A549 (cell line): ENCODE data around the genes TXNDC15, SMIM32, KLHL3, HNRNPA0, FAM13B and CDC23.

- PRO-cap, result no peak
CAGE:
- cytosol, long polyA plus RNA, result no peak
- long polyA plus RNA, result start-site peak on the plus strand at chr5:134763930-134764078, 478 and 212 reads in 2 replicates
- nucleus, long polyA plus RNA, result start-site peak on the plus strand at chr5:134763918-134764084, 134 and 49 reads in 2 replicates
Measured at GRCh38 chr5:134763649-134764249, 5.2 kb downstream of the DDX46 start.

GRCh38 chr5:134874106-134874892 lies at the start of gene TXNDC15:
Gene TXNDC15 (plus strand): TSS chr5:134874371.
- PRO-cap, result bidirectional peak, plus-strand start at chr5:134874371, minus-strand start at chr5:134874226
CAGE:
- cytosol, long polyA plus RNA, result start-site peak on the plus strand at chr5:134874343-134874418, 424 and 925 reads in 2 replicates
- long polyA plus RNA, result no peak
- nucleus, long polyA plus RNA, result start-site peak on the plus strand at chr5:134874348-134874402, 461 and 294 reads in 2 replicates

GRCh38 chr5:134926344-134927414 lies 21.7 kb downstream of the PCBD2 start:
- PRO-cap, result no peak
CAGE:
- cytosol, long polyA plus RNA, result no peak
- long polyA plus RNA, result start-site peak on the plus strand at chr5:134926926-134927816, 14 and 18 reads in 2 replicates
- nucleus, long polyA plus RNA, result no peak

DNA sequence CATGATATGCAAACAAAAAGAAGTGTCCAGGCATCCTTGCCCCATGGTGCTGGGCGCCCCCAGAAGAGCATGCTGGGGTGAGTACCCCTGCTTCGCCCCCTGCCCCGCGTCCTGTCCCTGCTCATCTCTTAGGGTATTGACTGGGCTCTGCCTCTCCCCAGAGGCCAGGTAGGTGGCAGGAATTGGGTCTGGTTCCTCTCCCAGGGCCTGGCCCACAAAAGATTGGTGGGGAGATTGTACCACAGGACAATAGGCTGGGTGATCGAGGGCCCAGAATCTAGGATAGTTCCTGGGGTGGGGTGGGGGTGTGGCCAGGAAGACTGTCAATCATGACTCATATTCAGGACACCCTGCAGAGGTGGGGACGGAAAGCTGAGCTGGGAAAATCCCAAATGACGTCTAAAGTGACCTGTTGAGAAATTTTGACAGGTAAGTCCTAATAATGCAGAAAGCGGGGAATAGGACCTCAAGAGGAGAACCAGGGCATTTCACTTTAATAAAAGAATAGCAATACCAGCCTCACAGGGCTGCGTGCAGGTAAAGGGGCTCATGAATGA lies 8.9 kb downstream of the PITX1 start:
- PRO-cap, result no peak
CAGE:
- cytosol, long polyA plus RNA, result no peak
- long polyA plus RNA, result no peak
- nucleus, long polyA plus RNA, result no peak

GRCh38 chr5:135031148-135031802 lies 2.8 kb downstream of the PITX1 start:
- PRO-cap, result no peak
CAGE:
- cytosol, long polyA plus RNA, result no peak
- long polyA plus RNA, result no peak
- nucleus, long polyA plus RNA, result no peak

GRCh38 chr5:135035038-135035425 lies 1.0 kb upstream of the PITX1 start:
- PRO-cap, result no peak
CAGE:
- cytosol, long polyA plus RNA, result no peak
- long polyA plus RNA, result no peak
- nucleus, long polyA plus RNA, result no peak

GRCh38 chr5:135053288-135053733 lies 19.3 kb upstream of the PITX1 start:
- PRO-cap, result no peak
CAGE:
- cytosol, long polyA plus RNA, result no peak
- long polyA plus RNA, result no peak
- nucleus, long polyA plus RNA, result no peak

DNA sequence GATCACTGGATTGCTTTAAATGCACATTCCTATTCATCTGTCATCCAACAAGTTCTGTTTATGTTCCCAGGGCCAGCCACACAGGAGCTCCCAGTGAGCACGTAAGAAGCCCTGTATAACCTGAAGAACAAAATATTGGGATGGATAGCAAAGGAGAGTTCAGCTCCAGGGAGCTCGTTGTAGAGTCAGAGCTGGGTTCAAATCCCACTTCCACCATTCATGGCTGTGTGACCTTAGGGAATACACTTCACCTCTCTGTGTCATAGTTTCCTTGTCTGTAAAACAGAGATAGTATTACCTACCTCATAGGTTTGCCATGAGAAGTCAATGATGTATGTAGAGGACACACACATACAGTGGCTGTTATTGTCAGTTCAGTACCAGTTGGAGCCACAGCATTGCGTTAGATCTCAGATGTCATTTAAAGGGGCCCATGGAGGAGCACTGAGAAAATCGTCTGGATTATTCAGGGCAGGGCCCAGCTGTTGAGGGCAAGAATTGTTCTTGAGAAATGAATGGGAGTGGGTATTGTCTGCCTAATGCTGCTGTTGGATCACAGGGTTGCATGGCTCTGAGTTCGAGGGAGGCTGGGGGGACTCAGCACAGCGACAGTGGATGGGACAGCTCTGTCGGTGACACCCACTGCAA lies 67.3 kb downstream of the MACROH2A1 start:
- PRO-cap, result no peak
CAGE:
- cytosol, long polyA plus RNA, result no peak
- long polyA plus RNA, result no peak
- nucleus, long polyA plus RNA, result no peak

DNA sequence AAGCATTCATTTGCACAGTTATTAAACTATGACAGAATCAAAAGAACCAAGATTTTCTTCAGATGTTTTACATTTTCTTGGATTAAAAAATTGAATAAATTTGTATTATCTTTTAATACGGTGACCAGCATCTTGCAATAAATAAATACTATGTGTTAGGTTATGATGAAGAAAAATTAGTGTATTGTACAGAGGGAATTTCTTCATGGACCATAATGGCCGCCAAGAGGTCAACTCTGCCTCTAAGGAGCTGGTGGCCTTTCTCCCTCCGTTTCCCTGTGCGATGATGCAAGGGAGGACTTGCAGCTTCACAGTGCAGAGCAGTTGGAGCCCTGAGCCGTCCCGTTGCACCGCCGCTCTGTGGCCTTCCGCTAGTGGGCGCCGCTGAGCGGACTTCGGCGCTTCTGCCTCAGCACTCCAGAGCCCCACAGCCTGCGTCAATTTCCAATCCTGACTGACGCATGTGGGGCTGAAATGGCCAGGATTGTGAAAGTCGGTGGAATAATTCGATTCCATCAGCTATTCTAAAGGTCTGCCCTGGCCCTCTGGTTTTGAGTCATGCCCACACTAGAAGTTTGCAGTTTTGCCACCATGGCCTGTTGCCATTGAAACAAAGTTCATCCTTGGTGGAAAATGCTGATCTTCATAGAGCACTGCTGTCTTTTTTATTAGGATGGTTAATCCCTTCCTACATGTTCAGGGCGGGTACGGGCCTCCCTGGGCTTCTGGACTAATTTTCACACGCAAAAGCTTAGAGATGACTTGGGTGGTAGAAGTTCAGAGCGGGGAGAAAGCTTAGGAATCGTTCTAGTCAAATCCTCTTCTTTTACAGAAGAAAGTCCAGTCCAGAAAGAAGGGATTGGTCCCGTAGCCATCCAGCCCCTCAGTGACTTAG lies 22.7 kb upstream of the LECT2 start:
- PRO-cap, result no peak
CAGE:
- cytosol, long polyA plus RNA, result no peak
- long polyA plus RNA, result no peak
- nucleus, long polyA plus RNA, result no peak

DNA sequence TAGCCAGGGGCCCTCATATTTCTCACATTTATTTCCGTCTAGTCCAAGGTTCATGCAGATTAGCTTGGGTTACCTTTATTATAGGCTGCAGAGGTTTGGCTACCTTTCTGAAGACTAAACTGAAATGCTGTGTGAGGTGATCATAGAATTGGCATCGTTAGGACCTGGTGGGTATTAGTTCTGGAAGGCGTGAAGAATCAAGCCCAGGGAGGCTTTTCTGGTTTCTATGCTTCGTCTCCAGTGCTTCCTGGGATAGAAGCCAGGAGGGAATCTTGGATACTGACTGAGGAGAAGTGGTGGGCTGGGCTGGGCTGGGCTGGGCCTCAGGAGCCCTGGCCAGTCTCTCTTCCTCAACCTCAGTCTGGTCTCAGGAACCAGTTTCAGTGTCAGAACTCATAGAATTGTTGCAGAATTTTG lies 2.7 kb downstream of the SMIM32 start:
- PRO-cap, result no peak
CAGE:
- cytosol, long polyA plus RNA, result no peak
- long polyA plus RNA, result no peak
- nucleus, long polyA plus RNA, result no peak

GRCh38 chr5:136192859-136193455 lies at the start of gene SMIM32:
Gene SMIM32 (minus strand): TSS chr5:136193162.
- PRO-cap, result no peak
CAGE:
- cytosol, long polyA plus RNA, result no peak
- long polyA plus RNA, result no peak
- nucleus, long polyA plus RNA, result no peak

GRCh38 chr5:136810359-136810845 lies 445.1 kb upstream of the TRPC7 start:
- PRO-cap, result no peak
CAGE:
- cytosol, long polyA plus RNA, result no peak
- long polyA plus RNA, result no peak
- nucleus, long polyA plus RNA, result no peak

DNA sequence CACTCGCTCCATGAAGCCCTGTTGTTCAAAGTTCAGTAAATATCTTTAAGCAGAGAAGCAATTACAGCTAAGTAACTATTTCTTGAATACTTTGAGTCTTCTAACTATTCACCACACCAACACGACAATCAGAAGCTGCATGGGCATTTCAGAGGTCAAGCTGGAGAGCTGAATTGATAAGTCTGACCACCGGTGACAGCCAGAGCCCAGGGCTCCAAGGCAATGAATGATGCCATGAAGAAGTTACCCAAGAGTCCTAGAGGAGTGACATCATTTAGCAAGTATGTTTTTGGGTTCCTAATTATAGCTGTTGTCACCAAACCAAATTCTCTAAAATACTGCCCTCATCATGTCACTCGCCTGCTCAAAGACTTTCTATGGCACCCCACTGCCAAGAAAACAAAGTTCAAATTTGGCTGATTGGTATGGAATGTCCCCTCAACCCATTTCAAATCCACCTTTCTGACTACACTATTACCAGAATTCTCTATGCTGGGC lies 235.1 kb downstream of the SPOCK1 start:
- PRO-cap, result no peak
CAGE:
- cytosol, long polyA plus RNA, result no peak
- long polyA plus RNA, result no peak
- nucleus, long polyA plus RNA, result no peak

GRCh38 chr5:137735221-137736458 lies at the start of gene KLHL3:
Gene KLHL3 (minus strand): TSS chr5:137736089.
- PRO-cap, result no peak
CAGE:
- cytosol, long polyA plus RNA, result no peak
- long polyA plus RNA, result no peak
- nucleus, long polyA plus RNA, result no peak

GRCh38 chr5:137754255-137755172 lies at the start of gene HNRNPA0:
Gene HNRNPA0 (minus strand): TSS chr5:137754363.
- PRO-cap, result bidirectional peak, plus-strand start at chr5:137754519, minus-strand start at chr5:137754364; bidirectional peak, plus-strand start at chr5:137754781, minus-strand start at chr5:137754656
CAGE:
- cytosol, long polyA plus RNA, result start-site peak on the minus strand at chr5:137754337-137754365, 110 and 41 reads in 2 replicates
- long polyA plus RNA, result start-site peak on the minus strand at chr5:137754353-137754381, 55 and 34 reads in 2 replicates
- nucleus, long polyA plus RNA, result start-site peak on the minus strand at chr5:137754337-137754370, 241 and 107 reads in 2 replicates

DNA sequence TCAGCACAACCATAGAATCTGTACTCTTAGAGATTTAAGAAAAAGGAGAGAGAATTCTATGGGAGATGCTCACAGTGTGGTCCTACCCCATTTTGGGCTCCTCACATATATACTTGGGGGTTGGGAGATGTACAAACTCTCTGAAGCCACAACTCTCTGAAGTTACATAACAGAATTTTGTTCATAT lies 48.4 kb upstream of the HNRNPA0 start:
- PRO-cap, result no peak
CAGE:
- cytosol, long polyA plus RNA, result no peak
- long polyA plus RNA, result no peak
- nucleus, long polyA plus RNA, result no peak

GRCh38 chr5:137880167-137880875 lies 8.9 kb upstream of the PKD2L2 start:
- PRO-cap, result no peak
CAGE:
- cytosol, long polyA plus RNA, result no peak
- long polyA plus RNA, result no peak
- nucleus, long polyA plus RNA, result no peak

DNA sequence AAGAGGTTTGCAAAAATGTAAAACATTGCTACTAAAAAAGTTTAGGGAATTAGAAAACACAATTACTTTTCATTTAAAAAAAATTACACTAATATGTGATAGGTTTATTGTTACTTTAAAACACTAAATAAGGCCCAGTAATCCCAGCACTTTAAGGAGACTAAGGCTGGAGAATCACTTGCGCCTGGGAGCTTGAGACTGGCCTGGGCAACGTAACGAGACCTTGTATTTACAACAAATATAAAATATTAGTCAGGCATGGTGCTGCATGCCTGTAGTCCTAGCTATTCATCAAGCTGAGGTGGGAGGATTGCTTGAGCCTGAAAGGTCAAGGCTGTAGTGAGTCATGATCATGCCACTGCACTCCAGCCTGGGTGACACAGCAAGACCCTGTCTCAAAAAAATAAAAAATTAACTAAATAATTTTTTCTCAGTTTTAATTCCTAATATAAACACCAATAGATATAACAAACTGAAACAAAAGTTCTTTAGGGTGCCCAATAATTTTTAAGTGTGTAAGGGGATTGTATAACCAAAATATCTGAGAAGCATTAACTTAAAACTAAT lies 32.8 kb downstream of the FAM13B start:
- PRO-cap, result no peak
CAGE:
- cytosol, long polyA plus RNA, result no peak
- long polyA plus RNA, result no peak
- nucleus, long polyA plus RNA, result no peak

- PRO-cap, result bidirectional peak, plus-strand start at chr5:138033174, minus-strand start at chr5:138033079
CAGE:
- cytosol, long polyA plus RNA, result no peak
- long polyA plus RNA, result no peak
- nucleus, long polyA plus RNA, result start-site peak on the minus strand at chr5:138033016-138033082, 19 and 351 reads in 2 replicates
Measured at GRCh38 chr5:138032622-138033300, at the start of gene FAM13B. Gene FAM13B (minus strand): TSS chr5:138033079.

- PRO-cap, result unidirectional peak, minus-strand start at chr5:138213323
CAGE:
- cytosol, long polyA plus RNA, result no peak
- long polyA plus RNA, result no peak
- nucleus, long polyA plus RNA, result no peak
Measured at GRCh38 chr5:138212912-138213917, at the start of gene CDC23. Gene CDC23 (minus strand): TSS chr5:138213323.